Peyer's patch (tissue), 4 donors: Measurements from ENCODE around the gene CTXND1.

DNA sequence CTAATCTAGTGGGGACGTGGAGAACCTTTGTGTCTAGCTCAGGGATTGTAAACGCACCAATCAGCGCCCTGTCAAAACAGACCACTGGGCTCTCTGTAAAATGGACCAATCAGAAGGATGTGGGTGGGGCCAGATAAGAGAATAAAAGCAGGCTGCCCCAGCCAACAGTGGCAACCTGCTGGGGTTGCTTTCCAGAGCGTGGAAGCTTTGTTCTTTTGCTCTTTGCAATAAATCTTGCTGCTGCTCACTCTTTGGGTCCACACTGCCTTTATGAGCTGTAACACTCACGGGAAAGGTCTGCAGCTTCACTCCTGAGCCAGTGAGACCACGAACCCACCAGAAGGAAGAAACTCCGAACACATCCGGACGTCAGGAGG lies 29.9 kb upstream of the MTHFS start:
- PRO-cap: no peak
- RAMPAGE, long total RNA, 4 experiments: no peak in any of the 4 experiments

DNA sequence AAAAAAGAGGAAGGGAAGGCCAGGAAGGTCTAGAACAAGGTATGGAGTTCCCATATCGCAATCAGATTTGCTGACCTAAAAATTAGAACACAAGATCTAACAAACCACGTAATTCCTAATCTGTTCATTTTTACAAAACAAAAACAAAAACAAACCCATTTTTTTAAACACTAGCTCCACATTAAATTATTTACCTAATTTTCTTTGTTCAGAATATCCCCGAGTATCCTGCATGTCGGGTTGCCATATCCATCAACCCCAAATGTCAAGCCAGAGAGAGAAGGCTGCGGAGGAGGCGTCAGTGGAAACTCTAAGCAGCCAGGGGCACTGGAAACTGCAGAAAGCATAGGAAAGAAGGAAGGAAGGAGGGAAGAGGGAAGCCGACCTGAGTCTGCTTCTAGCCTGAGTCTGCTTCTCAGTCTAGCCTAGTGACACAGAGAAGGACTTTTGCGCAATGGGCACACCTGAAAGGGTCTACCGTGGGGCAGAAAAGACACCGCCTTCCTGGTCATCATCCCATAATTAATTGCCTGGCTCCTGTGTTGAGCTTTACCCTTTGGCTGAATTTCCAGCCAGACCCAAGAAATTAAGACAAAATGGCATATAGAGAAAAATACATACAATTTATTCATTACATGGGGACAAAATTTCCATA lies 10.6 kb downstream of the BCL2A1 start:
- PRO-cap: no peak
- RAMPAGE, long total RNA, 4 experiments: no peak in any of the 4 experiments

- PRO-cap: no peak
- RAMPAGE, long total RNA, 4 experiments: no peak in any of the 4 experiments
Observed at GRCh38 chr15:79978712-79979481, 7.9 kb upstream of the BCL2A1 start.

DNA sequence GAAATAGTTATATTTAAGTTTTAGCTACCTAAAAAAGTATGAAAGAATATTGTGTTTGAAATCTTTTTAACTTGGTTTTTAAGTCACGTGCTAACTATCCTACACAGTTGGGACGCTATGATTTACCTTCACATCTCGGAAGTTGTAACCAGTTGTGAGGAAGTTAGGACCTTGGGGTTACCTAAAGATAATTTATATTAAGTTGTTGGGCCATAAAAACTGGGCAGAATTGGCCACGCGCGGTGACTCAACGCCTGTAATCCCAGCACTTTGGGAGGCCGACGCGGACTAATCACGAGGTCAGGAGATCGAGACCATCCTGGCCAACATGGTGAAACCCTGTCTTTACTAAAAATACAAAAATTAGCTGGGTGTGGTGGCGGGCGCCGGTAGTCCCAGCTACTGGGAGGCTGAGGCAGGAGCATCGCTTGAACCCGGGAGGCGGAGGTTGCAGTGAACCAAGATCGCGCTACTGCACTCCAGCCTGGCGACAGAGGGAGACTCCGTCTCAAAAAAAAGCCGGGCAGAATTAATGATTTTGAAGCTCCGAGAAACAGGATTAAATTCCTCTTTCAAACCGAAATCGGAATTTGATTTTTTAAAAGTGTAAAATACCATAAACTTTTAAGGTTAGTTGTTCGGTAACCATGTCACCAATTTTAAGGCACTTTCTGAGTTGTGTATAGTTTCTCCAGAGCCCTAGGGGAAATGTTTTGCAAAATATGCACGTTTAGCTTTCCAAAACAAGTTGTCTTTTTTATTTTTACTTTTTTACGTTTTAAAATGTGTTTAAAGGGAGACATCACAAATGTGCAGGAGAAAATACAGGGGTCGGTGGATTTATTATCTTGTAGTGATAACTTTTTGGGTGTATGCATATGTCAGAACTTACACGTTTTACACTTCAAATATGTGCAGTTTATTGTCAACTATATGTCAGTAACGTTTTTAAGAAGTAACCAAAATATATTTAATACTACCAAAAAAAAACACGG lies 1.2 kb downstream of the ZFAND6 start:
- PRO-cap: unidirectional peak, minus-strand start at position 165 of the sequence
- RAMPAGE, long total RNA, 4 experiments: no peak in any of the 4 experiments

GRCh38 chr15:80082143-80082552 lies 22.7 kb downstream of the ZFAND6 start:
- PRO-cap: no peak
- RAMPAGE, long total RNA, 4 experiments: no peak in any of the 4 experiments

DNA sequence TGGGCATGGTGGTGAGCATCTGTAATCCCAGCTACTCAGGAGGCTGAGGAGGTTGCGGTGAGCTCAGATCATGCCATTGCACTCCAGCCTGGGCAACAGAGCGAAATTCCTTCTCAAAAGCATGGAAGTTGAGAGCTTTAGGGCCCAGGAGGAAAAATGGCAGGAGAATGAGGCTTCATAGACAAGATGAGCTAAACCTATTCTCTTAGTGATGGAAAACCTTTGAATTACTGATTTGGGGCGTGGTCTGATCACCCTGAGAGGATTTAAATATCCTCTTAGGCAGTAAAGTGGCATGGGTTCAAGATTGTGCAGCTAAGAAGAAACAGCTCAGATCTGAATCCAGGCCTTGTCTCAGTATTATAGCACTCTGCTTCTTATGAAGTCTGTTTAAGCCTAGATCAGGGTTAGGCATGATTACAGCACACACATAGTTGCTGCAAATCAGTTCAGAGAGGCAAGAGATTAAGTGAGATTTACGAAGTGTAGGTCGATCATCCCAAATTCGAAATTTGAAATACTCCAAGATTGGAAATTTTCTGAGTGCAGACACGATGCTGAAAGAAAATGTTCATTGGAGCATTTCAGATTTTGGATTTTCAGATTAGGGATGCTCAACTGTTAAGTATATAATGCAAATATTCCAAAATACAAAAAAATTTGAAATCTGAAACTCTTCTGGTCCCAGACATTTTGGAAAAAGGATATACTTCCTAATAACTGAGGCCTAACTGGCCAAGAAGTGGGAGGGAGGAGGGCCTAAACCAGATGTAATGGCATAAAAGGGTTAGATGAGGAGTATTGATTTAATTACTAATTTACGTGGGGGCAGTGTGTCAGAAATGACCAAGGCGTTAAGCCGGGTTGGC lies 24.5 kb downstream of the ZFAND6 start:
- PRO-cap: no peak
- RAMPAGE, long total RNA, 4 experiments: no peak in any of the 4 experiments

GRCh38 chr15:80091926-80092585 lies 32.6 kb downstream of the ZFAND6 start:
- PRO-cap: no peak
- RAMPAGE, long total RNA, 4 experiments: no peak in any of the 4 experiments

- PRO-cap: no peak
- RAMPAGE, long total RNA, 4 experiments: no peak in any of the 4 experiments
Observed at GRCh38 chr15:80252061-80252386, at the start of gene CTXND1. TSS of gene CTXND1 (minus strand) at chr15:80252213.

GRCh38 chr15:80480744-80481278 lies 76.6 kb downstream of the ARNT2 start:
- PRO-cap: no peak
- RAMPAGE, long total RNA, 4 experiments: no peak in any of the 4 experiments

DNA sequence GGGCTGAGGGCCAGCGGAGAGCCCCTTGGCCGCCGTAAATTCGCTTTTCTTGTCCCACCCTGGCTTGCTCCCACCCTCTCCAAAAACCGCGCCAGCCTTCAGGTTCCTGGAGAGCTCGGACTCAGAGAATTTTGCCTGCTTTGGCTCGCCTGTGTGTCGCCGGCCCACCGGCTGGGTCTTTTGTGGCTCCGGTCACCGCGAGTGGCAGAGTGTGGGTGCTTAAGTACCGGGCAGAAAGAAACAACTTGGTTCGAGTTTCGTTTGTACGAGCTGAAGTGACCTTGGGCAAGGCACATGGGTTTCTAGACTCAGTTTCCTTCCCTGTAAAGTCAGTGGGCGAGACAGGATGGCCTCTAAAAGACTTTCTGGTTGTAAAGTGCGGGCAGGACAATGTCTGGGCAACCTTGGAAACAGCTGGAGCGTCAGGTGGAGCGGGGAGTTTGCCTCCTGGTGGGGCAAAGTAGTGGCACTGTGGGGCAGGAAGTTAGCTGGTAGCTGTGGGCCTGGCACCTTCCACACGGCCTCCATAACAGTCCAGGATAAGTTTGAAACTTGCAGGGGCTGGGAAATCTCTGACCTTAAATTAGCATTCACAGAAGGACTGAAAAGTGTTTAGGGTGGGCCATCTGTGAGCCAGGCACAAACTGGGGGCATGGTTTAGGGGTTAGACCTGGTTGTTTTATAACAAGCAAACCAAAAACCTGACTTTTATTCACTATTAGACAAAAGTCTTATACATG lies 1.2 kb downstream of the ABHD17C start:
- PRO-cap: bidirectional peak, plus-strand start at position 487 of the sequence, minus-strand start at position 442 of the sequence
- RAMPAGE, long total RNA, 4 experiments: no peak in any of the 4 experiments

DNA sequence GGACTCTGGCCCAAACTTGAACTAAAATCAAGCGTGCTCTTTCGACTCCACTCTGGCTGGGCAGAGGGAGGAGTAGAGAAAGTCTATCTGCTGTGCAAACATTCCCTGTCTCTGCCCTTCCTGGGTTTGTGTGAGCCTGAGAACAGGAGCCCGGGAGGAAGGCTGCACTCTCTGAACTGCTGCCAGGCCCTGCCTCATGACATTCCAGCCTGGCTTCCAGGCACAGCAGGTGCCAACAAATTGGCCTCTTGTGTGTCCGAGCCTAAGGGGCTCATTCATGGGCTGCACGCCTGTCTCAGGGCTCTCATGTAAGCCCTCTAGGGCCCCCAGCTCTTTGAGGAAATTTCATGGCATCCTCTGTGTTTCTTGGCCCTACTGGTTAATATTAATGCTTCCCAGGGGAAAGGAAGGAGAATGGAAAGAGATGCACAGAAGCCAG lies 77.9 kb downstream of the CEMIP start:
- PRO-cap: no peak
- RAMPAGE, long total RNA, 4 experiments: no peak in any of the 4 experiments

DNA sequence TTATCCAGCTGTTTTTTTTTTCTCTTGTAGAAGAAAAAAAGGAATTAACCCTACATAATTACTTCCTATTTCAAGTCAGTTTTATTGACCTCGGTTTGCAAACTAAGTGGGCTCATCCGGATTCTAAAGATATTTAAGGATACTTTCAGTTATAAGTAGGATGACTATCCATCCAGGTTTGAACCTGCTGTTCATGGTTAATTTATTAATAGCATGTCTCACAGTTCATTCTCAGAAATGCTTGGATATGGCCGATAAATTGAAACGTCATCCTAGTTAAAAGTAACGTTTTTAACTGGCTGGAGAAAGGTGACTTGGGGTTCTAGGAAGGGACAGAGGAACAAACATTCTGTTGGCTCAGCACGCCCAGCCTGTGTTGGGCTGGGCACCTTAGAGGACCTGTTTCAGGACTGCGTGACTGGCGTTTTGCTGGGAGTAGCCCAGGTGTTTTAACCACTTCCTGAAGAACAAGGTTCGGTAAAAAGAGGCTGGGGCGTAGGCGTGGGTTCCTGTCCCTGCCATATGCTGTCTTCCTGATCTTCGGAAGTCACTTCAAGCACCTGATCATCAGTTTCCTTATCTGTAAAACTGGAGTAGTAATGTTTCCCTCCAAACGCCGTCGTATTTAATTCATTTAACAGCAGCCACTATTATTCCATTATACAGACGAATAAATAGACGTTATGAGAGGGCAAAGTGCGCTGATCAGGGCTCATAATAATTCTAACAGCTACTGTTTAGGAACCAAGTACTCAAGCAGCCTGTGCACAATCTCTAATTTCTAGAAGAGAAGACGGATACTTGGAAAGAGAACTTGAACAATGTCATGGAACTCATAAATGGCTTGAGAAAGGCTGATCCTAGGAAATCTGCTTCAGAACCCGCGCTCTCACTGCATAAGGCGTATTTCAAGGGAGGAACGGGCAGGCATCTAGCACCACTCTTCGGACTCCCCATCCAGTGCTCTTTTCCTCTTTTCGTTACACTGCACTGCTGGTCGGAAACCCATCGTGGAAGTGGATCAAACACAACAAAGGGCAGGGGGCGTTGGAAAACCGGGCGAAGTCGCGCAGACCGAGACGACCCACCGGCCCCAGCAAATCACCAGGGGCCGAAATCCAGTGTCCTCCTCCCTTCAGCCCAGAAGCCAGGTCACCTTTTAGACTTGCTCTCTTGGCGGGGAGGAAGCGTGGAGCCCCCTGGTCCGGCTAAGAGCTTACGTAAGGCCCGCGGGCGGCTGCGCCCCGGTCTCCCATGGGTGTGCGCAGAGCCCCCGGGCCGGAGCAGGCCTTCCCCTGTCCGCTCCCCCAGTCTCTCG lies 856 bp upstream of the TLNRD1 start:
- PRO-cap: bidirectional peak, plus-strand start at position 480 of the sequence, minus-strand start at position 412 of the sequence
- RAMPAGE, long total RNA, 4 experiments: no peak in any of the 4 experiments

DNA sequence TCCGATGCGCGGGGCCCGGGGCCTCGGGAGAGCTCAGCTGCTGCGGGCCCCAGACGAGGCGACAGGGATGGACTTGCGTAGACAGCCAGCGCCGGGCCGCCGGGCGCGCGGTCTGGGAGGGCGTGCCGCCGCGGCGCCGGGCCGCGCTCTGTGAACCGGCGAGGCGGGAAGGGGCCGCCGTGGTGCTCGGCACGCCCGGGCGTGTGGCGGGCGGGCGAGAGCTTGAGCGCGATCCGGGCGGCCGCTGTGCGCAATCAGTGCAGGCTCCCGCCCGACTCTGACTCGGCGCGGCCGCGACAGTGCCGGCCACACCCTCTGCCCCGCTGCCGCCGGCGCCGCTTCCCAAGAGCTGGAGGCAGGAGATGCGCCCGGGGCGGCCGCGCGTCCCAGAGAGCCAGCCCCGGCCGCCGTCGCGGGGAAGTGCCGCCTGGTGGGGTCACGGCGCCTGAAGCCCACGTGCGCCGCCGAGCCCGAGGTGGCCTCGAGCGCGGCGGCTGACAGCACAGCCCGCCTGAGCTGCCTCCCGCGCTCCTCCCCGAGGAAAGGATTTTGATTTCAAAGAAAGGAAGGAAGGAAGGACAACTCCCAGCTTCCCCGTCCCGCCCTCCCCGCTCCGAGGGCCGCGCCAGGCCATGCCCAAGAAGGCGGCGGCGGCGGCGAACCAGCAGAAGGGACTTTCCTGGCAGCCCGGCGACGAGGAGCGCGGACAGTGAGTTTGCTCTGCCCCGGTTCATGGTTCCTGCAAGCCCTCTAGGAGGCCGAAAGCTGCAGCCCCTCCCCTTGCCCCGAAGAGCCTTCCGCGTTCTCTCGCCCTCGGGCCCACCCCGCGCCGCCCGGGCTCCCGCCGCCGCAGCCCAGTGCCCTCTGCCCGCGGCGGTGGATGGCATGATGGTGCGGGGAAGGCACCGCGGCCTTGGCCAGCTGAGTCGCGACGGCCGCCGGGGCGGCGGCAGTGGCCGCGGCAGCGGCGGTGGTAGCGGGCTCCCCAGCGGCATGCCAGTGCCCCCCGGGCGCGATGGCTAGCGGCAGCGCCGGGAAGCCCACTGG lies 857 bp downstream of the TLNRD1 start:
- PRO-cap: bidirectional peak, plus-strand start at position 345 of the sequence, minus-strand start at position 279 of the sequence; bidirectional peak, plus-strand start at position 685 of the sequence, minus-strand start at position 422 of the sequence; unidirectional peak, minus-strand start at position 722 of the sequence
- RAMPAGE, long total RNA, 4 experiments: no peak in any of the 4 experiments

DNA sequence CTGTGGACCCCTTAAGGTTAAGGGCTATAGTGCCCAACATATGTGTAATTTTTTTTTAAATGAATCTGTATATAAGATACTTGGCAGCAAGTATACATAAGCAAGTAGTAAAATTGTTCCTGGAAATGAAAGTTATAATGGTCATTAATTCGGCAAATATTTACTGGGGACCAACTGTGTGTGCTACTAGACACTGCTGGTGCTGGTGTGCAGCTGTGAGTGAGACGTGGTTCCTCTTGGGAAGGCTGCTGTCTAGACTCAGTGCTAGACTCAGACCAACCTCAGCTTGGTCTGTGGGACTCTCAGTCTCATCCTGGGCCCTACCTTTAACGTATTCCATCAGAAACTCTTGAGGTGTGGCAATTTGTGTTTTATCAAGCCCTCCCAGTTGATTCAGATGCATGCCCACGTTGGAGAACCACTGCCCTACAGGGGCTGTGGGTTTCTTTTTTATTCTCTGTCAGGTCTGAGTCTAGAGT lies 6.7 kb downstream of the TLNRD1 start:
- PRO-cap: no peak
- RAMPAGE, long total RNA, 4 experiments: no peak in any of the 4 experiments

- PRO-cap: no peak
- RAMPAGE, long total RNA, 4 experiments: no peak in any of the 4 experiments
Observed at GRCh38 chr15:81167146-81167733, 29.4 kb upstream of the IL16 start.

DNA sequence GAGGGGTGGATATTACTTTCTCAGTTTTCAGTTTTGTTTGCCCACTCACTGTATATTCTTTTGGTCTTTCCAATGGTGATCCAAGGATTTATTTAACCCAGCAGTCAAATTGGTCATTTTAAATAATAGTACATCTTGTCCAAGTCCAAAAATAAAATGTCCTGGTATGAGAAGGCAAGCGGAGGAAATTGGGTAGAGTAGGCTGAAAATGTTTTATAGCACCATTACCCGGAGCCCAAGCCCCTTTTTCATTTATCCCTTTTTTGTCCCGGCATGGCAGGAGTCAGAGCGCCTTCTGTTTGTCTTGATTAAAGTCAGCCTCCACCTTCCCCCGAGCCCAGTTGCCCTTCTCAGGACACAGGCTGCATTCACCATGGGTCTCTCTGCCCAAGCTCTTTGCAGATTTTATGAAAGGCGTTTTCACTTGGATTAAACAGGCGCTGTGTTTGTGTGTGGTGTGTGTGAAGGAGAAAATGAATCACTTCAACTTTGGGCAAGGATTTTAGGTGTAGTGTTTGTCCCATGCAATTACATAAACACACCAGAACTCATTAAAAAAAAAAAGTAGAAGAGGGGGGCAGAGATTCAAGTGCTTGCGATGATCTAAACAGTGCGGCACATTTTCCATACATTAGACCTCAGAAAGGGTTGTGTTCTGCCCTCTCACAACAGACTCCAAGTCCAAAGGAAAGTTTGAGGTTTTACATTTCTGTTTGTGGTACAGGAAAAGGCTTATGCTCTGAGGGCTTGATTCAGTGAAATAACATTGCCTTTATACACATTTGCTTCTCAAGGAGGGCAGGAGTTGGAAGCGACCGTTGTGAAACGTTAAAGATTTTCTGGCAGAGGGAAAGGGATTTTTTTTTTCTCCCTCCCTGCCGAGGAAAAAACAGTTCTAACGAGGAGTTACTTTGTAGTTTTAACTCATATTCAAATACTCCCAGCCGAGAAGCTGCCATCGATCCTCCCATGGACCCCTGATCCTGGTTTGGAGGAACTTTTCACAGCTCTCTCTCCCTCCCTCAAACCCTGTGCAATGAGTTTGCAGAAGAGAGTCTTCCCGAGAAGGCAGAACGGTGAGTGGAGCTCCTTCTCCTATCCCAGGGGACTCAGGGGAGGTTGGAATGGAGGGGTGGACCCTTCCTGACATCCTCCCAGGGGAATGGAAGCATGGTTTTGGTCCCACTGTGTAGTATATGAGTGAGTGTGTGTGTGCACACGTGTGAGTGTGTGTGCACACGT lies 14.4 kb upstream of the IL16 start:
- PRO-cap: no peak
- RAMPAGE, long total RNA, 4 experiments: start-site peak on the plus strand in 1 of 4 experiments, centred at position 923 of the sequence, 8 reads per replicate

DNA sequence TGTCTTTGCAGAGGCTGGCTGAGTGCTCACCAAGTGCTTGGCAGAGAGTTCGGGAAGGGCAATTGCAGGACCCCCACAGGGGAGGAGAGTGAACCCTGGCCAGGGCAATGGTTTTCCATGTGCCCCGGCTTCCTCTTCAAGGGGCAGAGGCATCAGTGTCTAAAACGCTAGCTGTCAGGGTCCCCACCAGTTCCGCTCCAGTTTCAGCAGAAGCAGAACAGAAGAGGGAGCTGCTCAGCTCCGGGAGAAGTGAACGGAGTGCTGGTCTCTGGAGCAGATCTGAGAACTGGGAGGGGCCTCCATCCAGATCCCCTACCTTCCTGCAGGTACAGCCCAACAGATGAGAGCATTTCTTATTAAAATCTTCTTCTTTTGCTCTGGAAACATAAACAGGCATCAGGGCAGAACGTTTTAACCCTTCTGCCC lies 13.6 kb upstream of the IL16 start:
- PRO-cap: no peak
- RAMPAGE, long total RNA, 4 experiments: no peak in any of the 4 experiments

DNA sequence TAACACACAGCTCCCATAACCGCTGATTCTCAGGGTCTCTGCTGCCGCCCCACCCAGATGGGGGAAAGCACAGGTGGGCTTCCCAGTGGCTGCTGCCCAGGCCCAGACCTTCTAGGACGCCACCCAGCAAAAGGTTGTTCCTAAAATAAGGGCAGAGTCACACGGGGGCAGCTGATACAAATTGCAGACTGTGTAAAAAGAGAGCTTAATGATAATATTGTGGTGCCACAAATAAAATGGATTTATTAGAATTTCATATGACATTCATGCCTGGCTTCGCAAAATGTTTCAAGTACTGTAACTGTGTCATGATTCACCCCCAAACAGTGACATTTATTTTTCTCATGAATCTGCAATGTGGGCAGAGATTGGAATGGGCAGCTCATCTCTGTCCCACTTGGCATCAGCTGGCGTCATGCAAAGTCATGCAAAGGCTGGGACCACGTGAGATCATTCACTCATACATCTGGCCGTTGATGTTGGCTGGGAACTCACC lies 15.1 kb downstream of the STARD5 start:
- PRO-cap: no peak
- RAMPAGE, long total RNA, 4 experiments: no peak in any of the 4 experiments

- PRO-cap: unidirectional peak, plus-strand start at chr15:81322870
- RAMPAGE, long total RNA, 4 experiments: start-site peak on the minus strand in 1 of 4 experiments, at chr15:81322461-81322541 at its widest, 5 reads per replicate
Observed at GRCh38 chr15:81322444-81323279, 1.3 kb downstream of the STARD5 start.

- PRO-cap: no peak
- RAMPAGE, long total RNA, 4 experiments: no peak in any of the 4 experiments
Observed at GRCh38 chr15:81797781-81798073, 248.1 kb downstream of the MEX3B start.